ENCODE measurements around the gene RNF152.

DNA sequence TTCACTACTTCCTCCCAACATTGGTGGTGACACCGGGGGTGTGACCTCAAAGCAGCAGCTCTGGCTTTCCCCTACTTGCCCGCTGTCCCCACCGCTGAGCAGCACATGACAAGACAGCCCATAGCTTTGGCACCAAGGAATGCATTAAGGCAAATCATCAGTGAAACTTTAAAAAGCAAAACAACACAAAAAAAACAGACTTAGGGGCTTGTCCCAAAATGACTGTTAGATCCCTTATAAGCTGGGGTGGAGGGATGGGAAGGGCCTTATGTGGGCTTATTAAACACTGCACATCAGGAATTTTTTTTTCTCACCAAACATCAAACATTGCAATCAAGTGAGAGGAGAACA, 26.1 kb downstream of the RNF152 start:
- PRO-cap: no peak
- RAMPAGE, long total RNA: no peak
- RRBS: no CpG with 5 or more reads among the region's 3 CpGs

GRCh38 chr18:61892853-61893947, at the start of gene RNF152:
Gene RNF152 (minus strand): TSS chr18:61893007.
- PRO-cap: bidirectional peak, plus-strand start at chr18:61894147, minus-strand start at chr18:61893896
- RAMPAGE, long total RNA: no peak
- RRBS: 1% methylated on average over 29 of the region's 85 CpGs

DNA sequence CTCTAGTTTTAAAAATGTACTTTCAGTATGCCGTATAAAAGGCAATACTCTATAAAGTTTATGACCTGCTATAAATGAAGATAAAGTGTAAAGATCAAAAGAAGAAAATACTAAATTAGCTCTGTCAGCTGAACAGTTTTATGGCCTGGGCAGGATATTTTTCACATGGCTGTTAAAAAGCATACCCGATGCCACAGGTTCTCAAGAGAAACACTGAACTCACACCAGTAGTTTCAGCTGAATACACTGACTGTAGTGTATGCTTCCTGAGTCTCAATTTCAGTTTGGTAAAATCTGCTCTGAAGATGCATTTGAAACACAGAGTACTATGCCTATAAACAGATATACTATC, 126.0 kb downstream of the PIGN start:
- PRO-cap: no peak
- RAMPAGE, long total RNA: no peak
- RRBS: no CpG with 5 or more reads among the region's 2 CpGs

DNA sequence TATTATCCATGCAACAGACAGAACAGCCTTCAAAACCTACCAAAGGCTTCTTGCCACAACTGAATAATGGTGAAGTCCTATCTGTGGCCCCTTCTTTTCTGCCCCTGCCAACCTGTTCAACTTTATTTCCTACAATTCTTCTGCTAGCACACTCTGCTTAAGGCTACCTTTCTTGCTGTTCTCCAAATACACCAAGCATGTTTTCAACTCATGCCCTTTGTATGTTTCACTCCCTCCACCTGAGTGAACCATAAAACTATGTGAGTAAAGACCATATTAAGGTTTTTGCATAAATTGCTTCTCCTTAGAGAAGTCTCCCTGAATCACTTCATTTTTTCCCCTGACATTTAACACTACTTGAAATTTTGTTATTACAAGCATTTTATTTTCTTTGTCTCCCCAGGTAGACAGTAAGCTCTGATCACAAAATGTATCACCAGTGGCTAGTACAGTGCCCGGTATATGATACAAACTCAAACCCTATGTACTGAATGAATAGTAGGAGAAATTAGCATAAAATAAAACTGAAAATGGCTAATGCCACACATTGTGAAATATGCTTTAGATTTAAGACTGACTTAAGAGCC, 107.8 kb downstream of the PIGN start:
- PRO-cap: no peak
- RAMPAGE, long total RNA: no peak
- RRBS: no CpG with 5 or more reads among the region's 1 CpG

DNA sequence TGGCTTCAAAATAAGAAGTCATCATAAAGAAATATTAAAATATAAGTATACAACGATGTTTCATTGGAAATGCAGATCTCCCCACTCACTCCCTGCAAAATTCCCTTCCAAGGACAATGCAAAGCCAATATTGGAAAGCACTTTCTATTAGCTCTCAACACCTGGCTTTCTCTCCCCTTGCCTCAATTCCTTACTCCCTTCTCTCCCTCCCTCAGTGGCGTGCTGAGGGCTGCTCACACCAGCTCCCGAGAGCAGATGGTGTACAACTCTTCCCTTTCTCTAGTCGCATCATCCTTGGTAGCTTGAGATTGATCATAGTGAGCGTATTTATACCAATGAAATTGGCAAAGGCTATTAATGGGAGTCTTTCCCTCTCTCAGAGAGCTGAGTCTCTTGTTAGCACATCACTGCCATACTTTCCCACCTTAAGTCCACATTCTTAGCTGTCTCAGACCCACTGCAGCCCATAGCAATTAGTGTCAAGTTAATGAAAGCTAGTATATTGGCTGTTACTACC, 57.9 kb downstream of the PIGN start:
- PRO-cap: no peak
- RAMPAGE, long total RNA: no peak
- RRBS: no CpG with 5 or more reads among the region's 5 CpGs

DNA sequence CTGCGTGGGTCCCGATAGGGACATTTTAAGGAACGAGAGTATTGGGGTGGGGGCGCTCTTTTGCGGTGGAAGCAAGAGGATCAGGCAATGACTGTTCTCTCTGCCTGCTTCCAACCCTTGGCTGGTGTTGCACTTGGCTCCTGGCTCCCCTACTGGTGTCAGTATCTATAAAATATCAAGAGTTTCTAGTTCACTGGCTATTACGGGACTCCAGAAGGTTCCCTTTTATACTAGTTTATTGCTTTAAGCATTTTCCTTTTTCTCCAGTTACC, 991 bp downstream of the RELCH start:
- PRO-cap: no peak
- RAMPAGE, long total RNA: no peak
- RRBS: no CpG with 5 or more reads among the region's 6 CpGs

DNA sequence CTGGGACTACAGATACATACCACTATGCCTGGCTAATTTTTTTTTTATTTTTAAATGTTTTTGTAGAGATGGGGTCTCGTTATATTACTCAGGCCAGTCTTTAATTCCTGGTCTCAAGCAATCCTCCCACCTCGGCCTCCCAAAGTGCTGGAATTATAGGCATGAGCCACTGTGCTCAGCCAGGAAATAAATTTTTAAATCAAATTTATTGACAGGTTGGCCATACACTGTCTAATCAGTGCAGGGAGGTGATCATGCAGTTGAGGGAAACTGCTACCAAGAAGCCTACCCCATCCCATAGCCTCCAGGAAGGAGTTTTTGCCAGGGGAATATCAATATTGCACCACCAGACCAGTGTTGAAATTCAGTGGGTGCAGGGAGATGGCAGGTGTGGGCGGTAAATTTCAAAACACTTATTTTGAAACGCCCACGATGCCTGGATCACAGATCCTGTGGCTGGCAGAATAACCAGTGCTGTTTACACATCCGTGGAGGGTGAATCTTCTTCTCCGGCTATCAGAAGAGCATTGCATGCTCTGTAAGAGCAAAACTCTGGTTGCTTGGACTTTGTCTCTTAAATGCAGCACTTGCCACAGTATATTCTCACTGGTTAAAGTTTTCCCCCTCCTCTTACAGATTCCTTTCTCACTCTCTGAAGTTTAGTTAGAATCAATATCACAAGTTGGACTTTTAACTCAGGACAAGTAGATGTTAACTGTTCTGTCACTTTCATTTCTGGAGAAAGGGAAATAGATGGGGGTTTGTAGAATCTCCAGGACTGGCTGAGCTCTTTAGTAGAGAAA, 70.6 kb upstream of the ZCCHC2 start:
- PRO-cap: no peak
- RAMPAGE, long total RNA: no peak
- RRBS: no CpG with 5 or more reads among the region's 7 CpGs

GRCh38 chr18:62523542-62523663, 578 bp downstream of the ZCCHC2 start:
- PRO-cap: no peak
- RAMPAGE, long total RNA: no peak
- RRBS: 2% methylated on average over 7 of the region's 24 CpGs

DNA sequence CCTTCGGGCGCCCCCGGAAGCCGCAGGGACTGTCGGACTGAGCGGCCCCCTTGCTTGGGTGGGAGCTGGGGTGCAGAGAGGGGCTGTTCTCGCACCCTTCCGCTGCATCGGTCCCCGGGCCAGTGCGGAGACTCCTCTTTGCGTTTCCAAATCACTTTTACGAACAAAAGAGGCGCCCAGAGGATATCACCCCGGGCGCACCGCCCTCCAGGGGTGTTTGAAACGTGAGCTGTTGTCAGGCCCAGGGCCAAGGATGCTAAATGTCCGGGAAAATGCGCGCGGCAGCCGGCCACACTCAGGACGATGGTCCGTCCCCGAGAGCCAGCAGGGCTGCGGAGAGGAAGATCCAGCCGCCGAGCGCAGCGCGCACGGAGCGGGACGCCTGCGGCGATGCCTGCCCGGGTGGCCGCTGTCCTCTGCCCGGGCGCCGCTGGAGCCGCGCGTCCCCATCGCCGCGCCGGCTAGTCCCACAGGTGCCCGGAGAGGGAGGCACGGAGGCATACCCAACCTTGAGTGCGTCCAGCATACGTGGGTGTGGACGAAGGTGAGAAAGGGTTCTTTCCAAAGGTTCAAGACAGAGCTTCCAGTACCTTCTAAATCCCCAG, 73.8 kb downstream of the ZCCHC2 start:
- PRO-cap: no peak
- RAMPAGE, long total RNA: no peak
- RRBS: 2% methylated on average over 40 of the region's 54 CpGs

- PRO-cap: no peak
- RAMPAGE, long total RNA: no peak
- RRBS: no CpG with 5 or more reads among the region's 2 CpGs
These were observed 64.0 kb upstream of the PHLPP1 start for GRCh38 chr18:62651431-62651701.

- PRO-cap: no peak
- RAMPAGE, long total RNA: no peak
- RRBS: no CpG with 5 or more reads among the region's 14 CpGs
These were observed 63.3 kb upstream of the PHLPP1 start for GRCh38 chr18:62652007-62652436.

DNA sequence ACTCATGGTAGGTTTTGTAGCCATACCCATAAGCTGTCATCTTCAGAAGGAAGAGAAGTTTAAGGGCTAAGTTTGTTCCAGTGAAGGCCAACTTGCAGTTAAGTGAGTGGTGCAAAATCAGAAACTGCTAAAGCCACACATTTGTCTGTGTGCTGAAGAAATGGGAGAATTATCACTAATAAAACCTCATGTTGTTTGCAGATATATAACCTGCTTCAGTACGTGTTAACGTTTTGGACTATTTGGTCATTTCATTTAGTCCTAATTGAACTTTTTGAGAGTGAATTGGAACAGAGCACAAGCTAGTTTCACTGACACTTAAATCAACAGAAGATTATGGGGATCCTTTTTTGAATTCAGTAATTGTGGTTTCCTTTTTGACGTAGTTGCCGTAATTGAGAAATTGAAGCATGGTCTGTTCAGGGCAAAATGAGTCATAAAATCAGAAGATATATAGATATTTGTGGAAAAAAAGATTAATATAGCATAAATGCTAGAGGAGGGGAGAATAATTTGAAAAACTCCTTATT, 69.2 kb downstream of the PHLPP1 start:
- PRO-cap: no peak
- RAMPAGE, long total RNA: no peak
- RRBS: no CpG with 5 or more reads among the region's 4 CpGs

GRCh38 chr18:62978264-62979361, 263.3 kb downstream of the PHLPP1 start:
- PRO-cap: no peak
- RAMPAGE, long total RNA: no peak
- RRBS: 83% methylated on average over 4 of the region's 54 CpGs

GRCh38 chr18:63105730-63106525, 213.6 kb downstream of the BCL2 start:
- PRO-cap: no peak
- RAMPAGE, long total RNA: no peak
- RRBS: no CpG with 5 or more reads among the region's 16 CpGs

DNA sequence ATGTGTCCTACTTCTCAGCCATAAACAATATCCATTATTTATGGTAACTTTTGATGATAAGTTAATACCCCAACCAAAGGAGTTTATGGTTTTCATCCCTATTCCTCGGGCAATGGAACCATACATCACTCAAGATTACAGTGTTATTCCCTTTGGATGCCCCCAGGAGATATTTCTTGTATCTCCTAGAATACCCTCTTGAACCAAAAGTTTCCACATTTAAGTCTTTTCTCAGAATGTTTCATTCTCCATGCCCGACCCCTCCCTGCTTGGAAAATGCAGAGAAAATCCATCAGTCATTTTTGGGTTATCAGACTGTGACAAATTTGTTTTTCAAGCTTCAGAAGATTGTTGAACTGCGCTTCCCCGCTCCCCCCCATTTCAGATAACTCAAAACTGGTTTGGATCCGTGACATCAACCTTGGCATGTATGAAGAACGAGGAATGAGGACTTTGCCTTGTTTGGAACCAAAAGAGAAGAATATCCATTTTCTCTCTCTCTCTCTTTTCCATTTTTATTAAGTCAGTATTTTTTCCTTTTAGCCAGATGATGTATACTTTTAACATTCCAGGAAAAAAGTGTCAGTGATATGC, 171.7 kb downstream of the BCL2 start:
- PRO-cap: no peak
- RAMPAGE, long total RNA: no peak
- RRBS: no CpG with 5 or more reads among the region's 6 CpGs

DNA sequence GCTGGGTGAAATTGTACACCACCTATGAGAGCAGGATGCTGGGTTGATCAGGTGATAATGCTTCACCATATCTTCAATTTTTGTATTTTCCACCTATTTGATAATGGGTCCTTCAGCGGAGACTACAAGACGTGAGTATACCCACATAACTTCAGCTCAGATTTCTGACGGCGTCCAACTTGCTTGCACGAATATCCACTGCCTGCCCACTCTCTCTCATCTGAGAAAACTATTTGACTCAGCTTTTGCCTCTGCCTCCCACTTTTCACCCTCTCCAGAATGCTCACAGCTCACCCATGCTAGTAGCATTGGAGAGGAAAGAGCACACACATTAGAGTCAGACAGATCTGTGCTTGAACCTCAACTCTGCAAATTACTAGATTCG, 166.8 kb downstream of the BCL2 start:
- PRO-cap: no peak
- RAMPAGE, long total RNA: no peak
- RRBS: no CpG with 5 or more reads among the region's 6 CpGs

- PRO-cap: no peak
- RAMPAGE, long total RNA: no peak
- RRBS: no CpG with 5 or more reads among the region's 17 CpGs
These were observed 141.1 kb downstream of the BCL2 start for GRCh38 chr18:63178200-63179062.

DNA sequence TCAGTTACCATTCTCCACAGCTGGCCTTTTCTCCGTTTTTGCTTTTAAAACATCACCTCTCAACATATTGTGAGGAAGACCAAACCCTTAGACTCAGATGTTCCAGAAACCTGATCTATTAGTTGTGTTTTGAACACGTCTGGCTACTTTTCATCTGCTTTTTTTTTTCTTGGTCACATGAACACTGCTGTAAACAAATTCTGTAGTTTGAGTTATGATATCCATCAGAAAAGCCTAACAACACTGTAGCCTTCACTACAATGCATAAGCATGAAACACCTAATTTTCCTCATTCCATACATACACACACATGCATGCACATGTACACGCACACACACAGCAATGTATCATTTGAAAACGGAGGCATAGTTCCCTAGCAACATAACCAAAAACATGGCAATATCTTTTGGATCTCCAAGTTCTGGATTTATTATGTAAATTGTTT, 59.6 kb downstream of the BCL2 start:
- PRO-cap: no peak
- RAMPAGE, long total RNA: no peak
- RRBS: no CpG with 5 or more reads among the region's 4 CpGs

DNA sequence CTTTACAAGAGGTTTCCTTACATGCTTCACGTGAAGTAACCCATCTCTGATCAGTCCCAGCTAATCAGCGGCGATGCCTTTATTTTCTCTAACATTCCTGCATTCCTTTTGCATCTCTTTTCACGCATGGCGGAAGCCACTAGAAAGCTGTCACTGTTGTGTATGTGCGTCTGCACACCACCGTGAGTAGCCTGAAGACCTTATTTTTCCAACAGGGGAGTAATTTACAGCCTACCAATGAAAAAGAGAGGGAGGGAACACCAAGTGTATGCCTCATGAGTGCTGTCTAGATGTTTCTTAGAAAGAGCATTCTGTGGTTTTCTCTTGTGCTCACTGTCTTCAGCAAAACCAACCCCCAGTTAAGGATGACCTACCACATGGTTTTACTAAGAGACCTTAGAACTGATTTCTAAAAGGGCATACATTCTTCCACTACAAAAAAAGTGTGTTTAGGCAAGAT, 51.6 kb downstream of the BCL2 start:
- PRO-cap: no peak
- RAMPAGE, long total RNA: no peak
- RRBS: no CpG with 5 or more reads among the region's 7 CpGs

GRCh38 chr18:63301216-63302058, 18.1 kb downstream of the BCL2 start:
- PRO-cap: no peak
- RAMPAGE, long total RNA: no peak
- RRBS: no CpG with 5 or more reads among the region's 12 CpGs